ENCODE measurements around a stretch of chr2.

GRCh38 chr2:191061360-191061965 lies 47.5 kb upstream of the STAT1 start:
- RRBS: no CpG with 5 or more reads among the region's 4 CpGs

DNA sequence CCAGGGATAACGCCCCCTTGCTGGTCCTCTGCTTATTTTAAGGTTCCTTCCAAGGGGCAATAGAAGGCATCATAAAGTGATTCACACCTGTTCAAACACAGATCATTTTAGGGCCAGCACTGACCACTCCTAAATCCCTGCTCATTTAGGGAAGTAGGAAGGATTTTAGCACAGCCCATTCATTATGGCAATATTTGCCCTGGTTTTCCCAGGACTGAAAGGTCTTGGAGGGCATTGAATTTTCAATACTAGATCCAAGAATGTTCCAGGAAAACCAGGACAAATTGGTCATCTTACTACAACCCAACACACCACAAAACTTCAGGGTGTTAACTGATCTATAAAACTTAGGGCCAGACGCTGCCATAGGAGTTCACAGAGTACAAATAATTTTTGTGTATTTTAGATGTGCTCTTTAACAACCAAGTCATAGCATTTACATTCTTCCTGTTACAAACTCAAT lies 26.4 kb upstream of the STAT4 start:
- RRBS: no CpG with 5 or more reads among the region's 2 CpGs

DNA sequence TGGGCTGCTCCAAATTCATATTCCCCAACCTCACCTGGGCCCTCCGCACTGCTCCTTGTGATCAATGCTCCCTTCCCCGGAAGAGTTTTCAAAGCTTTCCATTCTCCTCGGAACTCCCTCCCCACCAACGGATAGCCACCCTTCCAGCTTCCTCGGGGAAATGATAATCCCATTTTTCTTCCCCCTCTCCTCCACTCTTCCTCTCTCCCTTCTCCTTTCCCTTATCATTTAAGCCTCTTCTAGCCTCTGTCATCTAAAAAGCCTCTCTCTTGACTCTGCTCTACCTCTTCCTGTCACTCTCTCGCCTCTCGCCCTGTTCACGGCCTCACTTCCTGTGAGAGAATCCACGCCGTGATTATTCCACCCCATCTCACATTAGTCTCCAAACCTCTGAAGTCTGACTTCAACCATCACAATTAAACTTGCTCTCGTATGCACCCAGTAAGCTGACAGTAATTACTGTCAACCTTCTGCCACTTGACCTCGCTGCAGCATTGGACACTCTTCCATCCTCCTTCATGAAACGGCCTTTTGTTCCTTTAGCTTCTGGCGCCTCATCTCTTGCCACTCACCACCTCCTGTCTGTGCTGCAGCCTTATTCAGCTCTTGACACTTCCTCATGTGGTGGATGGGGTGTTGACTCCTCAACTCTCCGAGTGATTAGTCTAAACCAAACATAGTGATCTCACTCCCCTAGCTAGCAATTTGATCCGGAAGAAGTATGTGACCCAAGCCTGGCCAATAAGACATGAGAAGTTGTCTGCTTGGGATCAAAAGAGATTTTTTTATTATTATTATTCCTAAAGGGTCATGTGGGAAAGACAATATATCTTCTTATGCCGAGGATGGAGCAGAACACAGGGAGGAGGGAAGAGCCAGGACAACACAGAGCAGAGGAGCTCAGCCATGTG lies 38.6 kb upstream of the MYO1B start:
- RRBS: no CpG with 5 or more reads among the region's 17 CpGs

DNA sequence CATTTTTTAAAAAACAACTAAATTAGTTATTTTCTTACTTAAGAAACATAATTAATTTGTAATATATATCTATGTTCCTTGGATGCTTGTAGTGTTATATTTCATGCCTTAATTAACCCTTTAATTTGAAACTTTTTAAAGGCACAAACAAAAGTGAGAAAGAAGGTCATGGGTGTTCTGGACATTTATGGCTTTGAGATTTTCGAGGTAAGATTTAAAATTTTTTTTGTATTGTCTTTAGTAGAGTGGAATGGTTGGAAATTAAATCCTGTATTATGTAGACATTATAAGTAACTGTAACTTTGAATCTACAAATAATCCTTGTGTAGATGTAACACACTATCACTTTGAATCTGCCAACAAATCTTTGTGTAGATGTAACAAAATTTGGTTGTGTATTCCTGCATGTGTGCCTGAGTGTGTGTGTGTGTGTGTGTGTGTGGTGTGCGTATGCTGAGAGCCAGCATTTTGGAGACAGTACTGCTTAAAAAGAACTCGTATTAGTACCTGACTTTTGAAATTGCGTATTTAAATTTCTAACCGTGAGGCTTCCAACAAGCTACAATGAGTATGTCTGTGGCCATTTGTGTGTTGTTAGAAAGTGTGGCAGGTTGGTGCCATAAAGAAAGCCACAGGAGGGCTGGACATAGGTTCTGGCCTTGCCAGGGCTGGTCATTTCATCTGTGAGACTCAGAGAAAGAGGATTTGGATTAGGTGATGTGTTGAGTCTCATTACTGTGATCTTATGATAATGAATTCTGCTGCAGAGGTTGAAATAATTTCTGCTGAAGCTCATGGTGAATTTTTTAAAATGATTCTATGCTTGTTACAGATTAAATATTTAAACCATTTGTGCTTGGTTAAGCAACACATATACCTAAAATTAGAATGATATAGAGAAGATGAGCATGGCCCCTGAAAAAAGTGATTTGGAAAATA lies 125.2 kb downstream of the MYO1B start:
- RRBS: no CpG with 5 or more reads among the region's 5 CpGs

- RRBS: no CpG with 5 or more reads among the region's 3 CpGs
These were observed 132.0 kb downstream of the MYO1B start for GRCh38 chr2:191376905-191377843.

DNA sequence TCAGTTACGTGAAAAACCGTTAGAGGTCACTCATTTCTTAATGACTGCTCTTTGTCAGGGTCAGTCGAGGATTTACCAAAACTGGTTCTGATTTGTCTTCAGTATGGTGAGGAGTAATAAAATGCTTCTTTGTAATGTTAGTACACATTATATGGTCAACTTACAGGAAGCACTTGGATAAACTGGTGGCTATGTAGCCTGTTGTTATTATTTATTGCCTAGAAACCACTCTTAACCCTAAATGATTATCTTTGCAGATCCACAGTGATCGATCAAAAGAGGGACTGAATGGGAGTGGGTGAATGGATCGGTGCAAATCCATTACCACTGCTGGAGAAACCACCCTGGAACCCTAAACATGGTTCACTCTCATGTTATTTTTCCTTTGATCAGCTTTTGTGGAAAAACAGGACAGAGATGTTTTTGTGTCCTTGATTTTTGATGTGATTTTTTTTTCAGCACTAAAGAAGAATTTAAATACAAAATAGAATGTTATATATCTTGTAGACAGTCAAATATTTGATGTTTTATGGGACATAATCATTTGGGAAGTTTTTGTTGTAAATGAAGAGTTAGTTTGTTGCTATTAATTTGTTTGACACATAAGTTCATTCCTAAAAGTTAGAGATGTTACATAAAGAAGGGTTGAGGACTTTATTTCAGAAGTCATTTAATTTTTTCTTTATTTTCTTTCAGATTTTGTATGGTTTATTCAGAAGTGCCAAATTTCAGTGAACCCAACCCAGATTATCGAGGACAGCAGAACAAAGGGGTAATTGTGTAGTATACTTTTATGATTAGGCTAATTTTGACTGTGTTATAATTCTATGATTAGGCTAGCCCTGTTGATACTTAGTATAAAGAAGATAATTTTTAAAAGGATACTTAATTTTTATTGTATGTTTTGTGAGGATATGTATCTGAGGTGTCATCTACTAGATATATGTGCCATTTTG lies 5.4 kb downstream of the NABP1 start:
- RRBS: no CpG with 5 or more reads among the region's 6 CpGs

DNA sequence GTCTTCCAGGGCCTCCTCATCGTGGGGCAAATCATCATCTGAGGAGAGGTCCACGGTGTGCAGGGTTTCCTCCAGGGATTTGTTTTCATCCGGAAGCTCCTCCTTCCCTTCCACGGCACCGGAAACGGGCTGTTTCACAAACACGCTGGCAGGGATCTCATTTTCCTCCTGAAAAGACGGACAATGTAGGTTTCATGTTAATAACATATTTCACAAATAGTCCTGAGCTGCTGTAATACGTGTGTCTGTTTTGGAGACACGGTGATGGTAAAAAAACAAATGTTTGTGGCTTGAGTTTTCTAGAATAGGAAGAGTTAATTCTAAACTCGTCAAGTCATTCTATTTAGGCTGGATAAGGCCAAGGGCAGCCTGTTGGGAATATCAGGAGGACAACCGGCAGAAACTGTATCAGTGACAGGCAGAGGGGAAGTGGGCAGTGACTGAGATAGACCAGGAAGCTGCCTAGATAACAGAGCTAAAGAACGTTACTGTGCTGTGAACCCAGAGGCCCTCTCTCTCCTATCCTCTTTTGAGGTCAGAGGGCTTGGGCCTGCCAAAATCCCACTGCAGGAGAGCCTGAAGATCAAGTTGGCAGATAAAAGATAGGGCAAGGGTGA lies 10.2 kb downstream of the CAVIN2 start:
- RRBS: no CpG with 5 or more reads among the region's 13 CpGs

DNA sequence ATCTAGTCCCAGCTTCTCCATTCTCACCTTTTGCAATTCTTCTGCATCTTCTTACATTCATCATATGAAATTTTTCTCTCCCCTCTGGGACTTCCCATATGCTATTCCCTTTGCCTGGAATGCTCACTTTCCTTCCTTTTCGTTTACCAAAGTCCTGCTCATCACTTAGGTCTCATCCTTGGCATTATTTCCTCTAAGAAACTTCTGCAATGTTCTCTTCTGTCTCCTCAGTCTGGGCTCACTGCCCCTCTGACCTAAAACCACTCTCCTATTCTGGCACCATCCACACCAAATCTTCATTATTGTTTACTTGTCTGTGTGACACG lies 118.7 kb upstream of the CAVIN2 start:
- RRBS: no CpG with 5 or more reads among the region's 2 CpGs

- RRBS: no CpG with 5 or more reads among the region's 9 CpGs
These were observed 123.0 kb upstream of the SLC39A10 start for GRCh38 chr2:195533766-195534739.

- RRBS: no CpG with 5 or more reads among the region's 5 CpGs
These were observed 97.5 kb upstream of the SLC39A10 start for GRCh38 chr2:195559430-195560066.

GRCh38 chr2:195595617-195596335 lies 61.2 kb upstream of the SLC39A10 start:
- RRBS: no CpG with 5 or more reads among the region's 8 CpGs

DNA sequence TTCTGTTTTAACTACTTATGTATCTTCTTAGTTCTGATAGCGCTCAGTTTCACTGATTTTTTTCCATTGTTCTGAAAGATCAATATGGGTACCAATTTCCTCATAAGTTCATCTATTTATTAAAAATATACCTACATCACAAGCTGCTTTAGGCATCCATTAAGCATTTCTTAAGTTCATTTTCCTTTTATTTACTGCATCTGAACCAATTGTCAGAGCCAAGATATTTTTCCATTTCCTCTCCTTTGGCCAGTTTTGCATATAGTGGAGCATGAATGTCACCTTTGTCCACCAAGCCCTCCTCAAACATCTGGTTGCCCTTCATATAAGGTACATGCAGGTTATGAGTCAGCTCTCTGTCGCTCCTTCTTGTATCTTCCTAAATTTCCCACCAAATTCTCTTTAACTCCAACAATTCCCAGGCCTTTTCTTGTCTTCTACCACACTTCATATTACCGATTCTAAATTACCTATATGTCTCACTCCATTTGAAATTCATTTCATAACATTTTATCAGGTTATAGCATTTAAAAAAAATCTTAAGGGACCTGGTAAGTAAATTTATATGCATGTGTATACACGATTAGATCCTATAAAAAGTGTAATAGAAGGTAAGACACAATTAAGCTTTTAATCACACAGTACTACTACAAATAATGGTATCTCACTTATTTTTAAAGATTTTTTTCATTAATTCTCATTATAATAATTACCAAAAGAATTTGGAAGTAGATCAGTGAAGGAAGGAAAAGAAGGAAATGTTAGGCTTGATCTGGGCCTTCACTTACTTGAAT lies 5.2 kb downstream of the STK17B start:
- RRBS: no CpG with 5 or more reads among the region's 4 CpGs

DNA sequence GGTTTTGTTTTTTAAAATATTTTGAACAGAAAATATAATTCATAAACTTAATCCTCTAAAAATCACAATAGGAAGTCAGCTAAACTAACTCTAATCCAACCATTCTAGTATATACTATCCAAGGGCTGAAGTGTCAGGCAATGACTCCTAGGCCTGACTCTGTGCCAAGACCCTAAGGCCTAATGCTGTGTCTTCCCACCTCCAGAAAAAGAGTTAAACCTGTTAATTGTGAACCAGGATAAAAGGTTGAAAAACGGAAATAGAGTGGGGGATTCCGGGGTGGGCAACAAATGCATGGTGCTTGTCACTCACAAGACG lies 3.3 kb downstream of the STK17B start:
- RRBS: no CpG with 5 or more reads among the region's 3 CpGs

GRCh38 chr2:196199186-196199900 lies 28.0 kb upstream of the STK17B start:
- RRBS: no CpG with 5 or more reads among the region's 1 CpG

- RRBS: no CpG with 5 or more reads among the region's 1 CpG
These were observed 96.6 kb upstream of the STK17B start for GRCh38 chr2:196268060-196268343.

DNA sequence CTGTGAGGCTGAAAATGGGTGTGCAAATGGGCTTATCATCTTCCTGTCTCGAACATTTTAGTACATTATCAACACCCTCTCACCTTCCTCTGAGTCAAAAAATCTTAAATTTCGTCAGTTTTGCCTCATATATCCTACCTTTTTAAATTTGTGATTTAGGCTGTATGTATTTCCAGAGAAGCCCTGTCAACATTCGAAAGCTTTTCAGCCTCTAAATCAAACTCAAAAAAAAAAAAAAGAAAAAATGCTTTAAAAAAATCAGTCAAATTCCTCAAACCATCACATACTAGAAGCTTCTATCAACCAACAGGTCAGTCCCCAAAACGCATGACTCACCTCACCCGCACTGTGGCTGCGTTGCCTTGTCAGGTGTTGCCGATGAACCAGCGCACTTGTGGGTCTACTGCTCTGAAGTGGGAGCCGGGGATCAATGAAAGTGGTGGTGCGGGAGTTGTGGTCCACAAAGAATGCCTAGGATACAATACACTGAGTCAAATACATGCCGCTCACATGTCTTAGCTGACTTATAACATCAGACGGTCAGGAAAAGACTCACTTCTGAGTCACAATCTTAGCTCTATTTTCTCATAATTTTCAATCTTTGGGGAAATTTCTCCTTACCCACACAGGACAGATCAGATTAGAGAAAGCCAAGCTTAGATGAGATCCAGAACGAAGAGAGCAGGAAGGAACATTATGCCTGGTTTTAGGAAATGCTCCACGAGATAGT lies 107.0 kb upstream of the STK17B start:
- RRBS: no CpG with 5 or more reads among the region's 14 CpGs

DNA sequence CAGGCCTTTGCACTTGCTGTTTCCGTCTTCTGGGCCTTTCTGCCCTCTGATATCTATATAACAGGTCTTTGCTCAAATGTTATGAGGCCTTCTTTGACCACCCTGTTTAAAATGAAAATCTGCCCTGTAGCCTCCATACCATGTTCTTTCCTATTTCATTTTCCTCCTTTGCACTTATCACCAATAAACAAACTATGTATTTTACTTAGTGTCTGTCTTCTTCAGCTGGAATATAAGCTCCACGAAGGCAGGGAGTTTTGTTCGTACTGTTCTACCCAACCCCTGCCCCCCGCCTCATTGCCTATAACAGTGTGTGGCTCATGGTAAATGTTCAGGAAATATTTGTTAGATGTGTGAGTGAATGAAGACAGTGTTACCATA lies 1.9 kb downstream of the CCDC150 start:
- RRBS: no CpG with 5 or more reads among the region's 4 CpGs